Measurements from ENCODE around the gene GJA3.

DNA sequence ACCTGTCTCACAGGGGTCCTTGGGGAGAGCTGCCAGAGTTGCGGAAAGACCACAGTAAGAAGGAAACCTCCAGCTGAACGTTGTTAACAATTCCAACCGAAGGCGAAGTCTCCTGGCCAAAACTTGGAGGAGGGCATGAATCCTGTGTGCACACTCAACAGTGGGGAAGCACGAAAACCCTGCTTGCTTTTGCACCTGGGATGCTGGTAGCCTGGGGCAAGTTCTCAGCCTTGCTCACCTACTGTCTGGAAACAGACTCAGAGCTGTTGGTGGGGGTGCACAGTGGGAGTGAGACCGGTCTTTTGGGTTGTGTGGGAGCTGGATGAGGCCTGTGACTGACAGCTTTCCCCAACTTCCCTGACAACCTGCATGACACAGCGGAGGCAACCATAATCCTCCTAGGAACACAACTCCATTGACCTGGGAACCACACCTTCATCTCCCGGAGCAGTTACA lies 62.3 kb upstream of the TUBA3C start:
- RRBS, result no CpG with 5 or more reads among the region's 8 CpGs

DNA sequence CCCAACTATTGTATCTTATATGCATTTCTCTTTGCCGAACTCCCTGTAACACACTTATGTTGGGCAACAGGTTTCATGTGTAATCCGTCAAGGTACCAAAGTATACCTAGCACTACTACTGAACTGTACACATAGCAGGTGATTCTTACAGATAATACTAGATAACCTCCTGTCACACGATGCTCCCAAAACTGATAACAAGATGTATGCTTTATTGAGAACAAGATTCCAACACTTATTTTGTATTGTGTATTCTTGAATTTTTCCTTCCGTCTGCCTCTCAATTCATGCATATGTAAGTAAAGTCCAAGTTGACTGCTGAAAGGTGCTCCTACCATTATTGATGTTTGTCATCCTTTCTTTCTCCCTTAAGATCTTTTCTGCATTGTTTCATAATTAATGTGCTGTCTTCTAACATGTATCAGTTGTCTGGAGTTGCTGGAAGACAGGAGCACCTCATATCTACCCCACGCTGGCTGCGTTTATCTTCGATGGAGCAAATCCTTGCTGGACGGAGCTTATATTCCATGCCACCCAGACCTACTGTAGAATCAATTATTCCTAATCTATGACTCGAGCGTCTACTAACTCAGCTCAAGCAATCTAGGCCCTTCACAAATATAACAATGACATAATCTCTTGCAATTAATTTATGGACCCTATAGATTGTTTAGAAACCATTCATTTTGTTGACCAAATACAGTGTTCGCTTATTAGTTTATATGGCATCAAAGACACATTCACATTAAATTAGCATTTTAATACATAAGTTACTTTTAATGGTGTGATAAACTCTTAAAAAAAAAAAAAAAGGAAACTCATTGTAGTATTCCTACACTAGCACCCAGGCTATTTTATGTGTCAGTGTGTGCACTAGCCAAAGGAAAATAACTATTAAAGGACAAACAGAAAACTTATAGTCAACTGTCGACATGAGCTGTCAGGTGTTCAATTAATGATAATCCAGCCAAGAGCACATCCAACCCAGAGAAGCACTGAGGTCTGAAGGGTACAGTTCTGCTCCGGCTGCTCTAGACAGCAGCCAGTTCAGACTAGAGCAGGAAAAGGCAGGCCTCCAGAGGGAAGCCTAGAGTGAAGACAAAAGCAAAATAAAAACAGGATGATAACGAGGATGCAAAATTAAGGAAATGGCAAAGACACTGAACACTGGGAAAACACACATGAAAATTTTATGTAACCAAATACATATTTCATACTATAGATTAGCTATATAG lies 55.1 kb downstream of the MPHOSPH8 start:
- RRBS, result no CpG with 5 or more reads among the region's 14 CpGs

- RRBS, result no CpG with 5 or more reads among the region's 9 CpGs
Measured at GRCh38 chr13:19725390-19726761, 56.9 kb downstream of the PSPC1 start.

- RRBS, result 4% methylated on average over 10 of the region's 33 CpGs
Measured at GRCh38 chr13:19864607-19865235, 1.3 kb upstream of the ZMYM5 start.

GRCh38 chr13:20126528-20126894 lies 34.3 kb downstream of the GJA3 start:
- RRBS, result no CpG with 5 or more reads among the region's 9 CpGs

- RRBS, result 3% methylated on average over 24 of the region's 92 CpGs
Measured at GRCh38 chr13:20160489-20161347, at the start of gene GJA3. GJA3 (minus strand) TSS chr13:20161052.

GRCh38 chr13:20190806-20191584 lies 1.7 kb downstream of the GJB2 start:
- RRBS, result no CpG with 5 or more reads among the region's 10 CpGs

DNA sequence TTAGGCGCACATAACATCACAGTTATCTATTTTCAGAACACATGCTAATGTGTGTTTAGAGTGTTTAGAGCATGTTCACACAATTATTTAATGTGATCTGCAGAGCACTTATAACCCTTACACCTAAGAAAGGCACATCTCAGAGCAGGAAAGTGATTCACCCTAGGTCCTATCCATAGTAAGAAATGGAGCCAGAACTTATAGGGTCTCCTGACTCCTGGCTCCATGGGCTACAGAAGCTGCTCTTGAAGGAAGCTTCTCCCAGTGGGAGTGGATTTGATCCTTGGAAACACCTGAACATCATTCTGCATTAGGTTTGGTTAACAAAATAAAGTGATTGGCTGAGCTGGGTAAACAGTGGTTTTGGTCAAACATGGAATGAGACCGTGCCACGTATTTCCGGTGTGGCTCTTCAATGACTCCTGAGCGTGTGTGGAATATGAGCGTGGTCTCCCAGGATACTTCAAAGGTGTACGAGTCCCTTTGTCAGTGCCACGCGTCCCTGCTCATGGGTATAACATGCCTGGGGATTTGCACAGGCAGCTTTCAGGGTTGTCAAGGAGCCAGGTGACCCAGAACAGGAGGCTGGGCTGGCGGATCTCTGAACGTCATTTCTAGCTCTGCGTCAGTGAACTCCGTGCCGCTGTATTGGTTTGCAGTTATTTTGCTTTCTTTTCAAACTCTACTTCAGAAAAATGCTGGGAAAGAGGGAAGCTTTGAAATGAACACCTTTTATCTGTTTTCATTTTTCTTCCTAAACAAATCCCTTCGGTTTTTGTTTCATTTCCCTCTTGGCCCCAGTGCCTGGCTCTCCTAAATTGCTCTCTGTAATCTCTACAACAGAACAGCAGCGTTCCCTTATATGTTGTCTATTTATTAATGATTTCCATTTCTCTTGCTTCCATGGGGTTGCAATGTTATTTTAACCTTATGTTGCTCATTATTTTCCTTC lies 26.2 kb upstream of the GJB6 start:
- RRBS, result no CpG with 5 or more reads among the region's 16 CpGs

DNA sequence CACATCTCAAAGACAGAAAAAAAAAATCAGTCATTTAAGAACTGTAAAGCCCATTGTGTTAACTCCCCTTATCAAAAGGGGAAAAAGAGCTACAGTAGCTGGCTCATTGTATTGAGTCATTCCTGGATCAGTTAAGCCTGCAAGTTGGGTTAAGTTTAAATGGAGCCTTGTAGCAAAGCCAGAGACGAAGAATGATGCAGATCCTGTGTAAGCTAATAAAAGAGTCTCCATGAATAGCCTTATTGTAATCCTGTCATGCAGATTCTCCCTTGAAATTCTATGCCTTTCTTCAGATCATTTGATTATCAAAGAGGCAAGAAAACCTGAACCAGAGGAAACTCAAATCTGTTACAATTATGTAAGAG lies 83.8 kb downstream of the CRYL1 start:
- RRBS, result no CpG with 5 or more reads among the region's 1 CpG

DNA sequence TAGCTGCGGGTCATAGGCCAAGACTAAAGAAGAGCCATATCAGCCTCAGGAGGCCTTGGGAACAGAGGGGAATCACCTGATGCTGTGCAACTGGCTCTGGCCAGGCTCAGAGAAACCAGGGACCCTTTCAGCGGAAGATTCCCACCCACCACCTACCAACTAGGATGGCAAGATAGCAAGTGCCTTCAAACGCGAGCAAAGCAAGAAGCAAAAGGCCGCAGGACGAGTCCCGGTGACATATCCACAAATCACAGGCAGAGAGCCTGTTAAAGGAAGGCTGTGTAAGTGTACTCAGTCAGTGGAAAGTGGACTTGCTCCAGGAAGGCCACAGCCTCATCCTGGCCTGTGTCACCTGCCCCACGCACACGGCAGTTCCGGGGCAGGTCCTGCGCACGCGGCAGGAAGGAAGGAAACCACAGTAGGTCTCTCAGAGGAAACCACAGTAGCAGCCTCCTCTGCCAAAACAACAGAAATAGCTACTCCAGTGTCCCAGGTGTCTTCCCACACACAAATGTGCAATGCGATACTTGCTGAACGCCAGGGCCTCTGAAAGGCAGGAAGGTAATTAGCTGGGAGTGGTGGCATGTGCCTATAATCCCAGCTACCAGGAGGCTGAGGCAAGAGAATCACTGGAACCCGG lies 49.9 kb downstream of the CRYL1 start:
- RRBS, result no CpG with 5 or more reads among the region's 16 CpGs

DNA sequence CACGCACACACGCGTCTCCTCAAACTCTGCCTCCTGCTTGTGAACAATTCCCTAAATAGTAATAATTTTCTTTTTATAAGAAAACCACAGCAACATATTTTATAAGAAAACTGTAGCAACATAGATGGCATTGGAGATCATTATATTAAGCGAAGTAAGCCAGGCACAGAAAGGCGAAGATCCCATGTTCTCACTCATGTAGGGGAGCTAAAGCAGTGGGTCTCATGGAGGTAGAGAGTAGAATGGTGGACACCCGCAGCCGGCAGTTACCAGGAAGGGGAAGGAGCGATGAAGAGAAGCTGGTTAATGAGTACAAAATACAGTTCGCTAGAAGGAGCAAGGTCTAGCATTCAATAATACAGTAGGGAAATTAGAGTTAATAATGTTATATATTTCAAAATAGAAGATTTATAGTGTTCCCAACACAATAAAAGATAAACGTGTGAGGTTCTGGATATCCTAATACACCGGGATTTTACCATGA lies 42.8 kb downstream of the CRYL1 start:
- RRBS, result no CpG with 5 or more reads among the region's 11 CpGs

- RRBS, result no CpG with 5 or more reads among the region's 4 CpGs
Measured at GRCh38 chr13:20505757-20506275, 19.8 kb downstream of the CRYL1 start.

DNA sequence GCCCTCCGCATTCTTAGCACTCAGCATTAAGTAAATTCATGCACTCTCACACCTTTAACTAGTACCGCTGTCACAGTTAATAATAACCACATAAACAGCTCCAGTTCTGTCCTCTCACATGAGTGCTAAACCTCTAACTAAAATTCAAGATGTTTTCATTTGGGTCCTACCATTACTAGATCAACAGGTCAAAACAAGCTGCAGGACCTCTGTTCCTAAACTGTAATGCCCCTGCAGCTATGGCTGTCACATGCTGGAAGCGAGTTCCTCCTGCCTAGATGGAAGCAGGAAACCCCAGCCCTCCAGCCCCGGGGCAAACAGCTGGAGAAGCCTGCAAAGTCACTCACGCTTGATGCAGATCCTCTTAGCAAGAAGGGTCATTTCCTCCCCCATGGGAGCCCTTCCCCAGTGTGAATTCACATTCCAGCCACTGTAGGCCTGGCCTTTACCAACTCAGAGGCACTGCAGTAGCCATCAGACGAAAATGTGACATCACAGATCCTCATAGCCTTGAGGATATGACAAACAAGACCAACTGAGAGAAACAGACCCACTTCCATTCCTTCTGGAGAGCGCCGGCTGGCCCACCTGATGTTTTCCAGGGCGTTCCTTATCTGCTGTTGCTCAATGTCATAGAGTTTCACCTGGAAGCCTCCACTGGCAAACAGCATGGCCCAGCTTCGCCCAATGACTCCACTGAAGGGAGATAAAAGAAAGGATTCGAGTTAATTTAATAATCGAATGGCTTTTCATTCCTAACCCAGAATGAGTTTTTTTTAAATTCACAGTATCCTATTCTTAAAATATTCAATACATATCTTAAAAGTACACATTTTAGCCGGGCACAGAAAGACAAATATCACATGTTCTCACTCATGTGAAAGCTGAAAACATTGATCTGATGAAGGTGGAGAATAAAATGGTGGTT lies 13.5 kb downstream of the CRYL1 start:
- RRBS, result no CpG with 5 or more reads among the region's 13 CpGs

GRCh38 chr13:20525031-20525681 lies 501 bp downstream of the CRYL1 start:
- RRBS, result 1% methylated on average over 3 of the region's 51 CpGs

GRCh38 chr13:20566394-20566962 lies 479 bp upstream of the IFT88 start:
- RRBS, result 3% methylated on average over 10 of the region's 30 CpGs

DNA sequence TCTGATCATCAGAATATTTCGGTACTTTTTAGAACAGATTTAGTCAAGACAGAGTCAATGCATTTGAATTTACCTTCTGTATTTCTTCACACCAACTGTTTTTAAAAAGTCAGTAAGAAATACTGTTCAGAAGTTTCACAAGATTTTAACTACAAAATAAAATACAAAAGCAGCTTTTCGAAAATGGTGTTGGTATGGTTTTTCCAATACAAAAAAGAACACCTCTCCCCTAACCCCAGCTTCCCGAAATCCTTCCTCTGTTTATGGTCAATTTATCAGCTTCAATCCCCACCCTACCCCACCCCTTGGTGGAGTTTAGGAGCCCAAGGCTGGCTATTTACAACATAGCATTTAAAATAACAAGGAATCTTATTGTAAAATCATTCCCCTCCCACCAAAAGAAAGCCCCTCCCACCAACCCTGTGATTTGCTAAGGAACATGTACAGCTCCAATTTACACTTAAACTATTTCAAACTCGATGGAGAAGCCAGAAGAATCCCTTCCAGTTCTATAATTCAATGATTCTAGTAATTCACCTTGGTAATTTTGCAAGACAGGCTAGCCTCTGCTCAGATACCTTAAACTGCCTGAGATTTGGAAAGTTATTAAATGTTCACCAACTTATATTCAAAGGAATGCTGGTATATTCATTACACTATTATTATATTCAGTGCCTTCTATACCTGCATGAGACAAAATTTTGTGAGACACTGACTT lies 3.1 kb downstream of the LATS2 start:
- RRBS, result no CpG with 5 or more reads among the region's 4 CpGs

DNA sequence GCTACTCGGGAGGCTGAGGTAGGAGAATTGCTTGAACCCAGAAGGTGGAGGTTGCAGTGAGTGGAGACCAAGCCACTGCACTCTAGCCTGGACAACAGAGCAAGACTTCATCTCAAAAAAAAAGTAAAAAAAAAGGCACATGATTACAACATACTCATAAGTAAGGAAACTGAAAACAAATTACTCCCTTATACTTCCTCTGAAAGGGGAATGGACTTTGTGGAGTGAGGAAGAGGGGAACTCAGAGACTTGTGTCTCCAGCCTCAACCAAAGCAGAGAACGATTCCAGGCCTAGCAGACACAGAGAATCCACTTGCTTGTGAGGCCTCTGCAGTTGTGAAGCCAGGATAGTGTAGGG lies 4.3 kb upstream of the LATS2 start:
- RRBS, result no CpG with 5 or more reads among the region's 2 CpGs

DNA sequence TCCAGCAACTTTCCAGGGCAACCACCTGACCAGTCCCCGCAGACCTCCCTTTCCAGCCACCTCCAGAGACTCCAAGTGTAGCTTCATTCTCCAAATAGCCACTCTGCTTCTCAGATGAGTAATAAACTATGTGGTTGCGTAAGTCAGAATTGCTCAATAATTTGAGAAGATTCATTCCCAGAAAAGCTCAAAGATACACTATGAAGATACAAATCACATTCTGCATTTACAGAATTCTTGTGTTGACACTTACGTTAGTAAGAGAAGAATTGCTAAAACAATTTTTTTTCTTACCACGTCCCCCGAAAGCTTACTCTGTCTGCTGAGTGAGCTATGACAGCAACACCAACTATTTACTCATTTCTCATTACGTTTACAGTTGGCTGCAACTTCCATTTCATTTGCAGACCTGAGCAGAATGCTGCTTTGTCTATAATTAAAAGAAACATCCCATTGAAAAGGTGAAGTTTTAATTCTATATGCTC lies 8.3 kb upstream of the LATS2 start:
- RRBS, result no CpG with 5 or more reads among the region's 6 CpGs

GRCh38 chr13:21074470-21074927 lies 13.1 kb upstream of the LATS2 start:
- RRBS, result no CpG with 5 or more reads among the region's 11 CpGs

DNA sequence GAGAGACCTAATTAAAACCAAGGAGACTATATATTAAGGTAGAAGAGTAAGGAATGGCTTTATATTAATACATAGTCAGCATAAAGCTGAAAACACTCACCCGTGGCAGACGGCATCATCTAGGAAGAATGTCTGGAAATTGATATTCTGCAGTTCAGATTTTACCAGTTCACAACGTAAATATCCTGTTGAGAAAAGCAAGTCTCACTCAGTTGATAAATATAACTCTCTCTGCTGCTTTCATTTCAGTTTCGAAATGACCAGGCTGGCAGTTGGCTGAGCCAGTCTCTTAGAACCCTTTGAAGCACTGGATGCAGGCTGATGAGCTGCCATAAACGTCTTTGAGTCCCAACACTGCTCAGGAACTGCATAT lies 128.6 kb downstream of the ZDHHC20 start:
- RRBS, result no CpG with 5 or more reads among the region's 5 CpGs

All from AG09309 (cell line).